Zone of skin (tissue), 1 donor: ENCODE results near the genes WSB2 and SRRM4.

DNA sequence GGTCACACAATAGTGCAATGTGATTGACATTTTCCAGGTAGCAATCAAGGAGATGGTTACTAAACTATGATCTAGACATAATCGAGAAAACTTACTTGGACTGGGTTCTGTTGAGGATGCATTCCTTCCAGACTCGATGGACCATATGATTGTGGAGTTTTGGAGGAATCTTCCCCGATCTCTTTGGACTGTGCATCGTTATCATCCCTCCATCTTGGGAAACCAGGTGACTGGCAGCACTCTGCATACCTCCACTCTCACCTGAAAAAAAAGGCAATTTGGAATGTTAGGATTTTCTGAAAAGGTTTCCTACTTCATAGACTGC is 262.5 kb downstream of the MED13L start:
- RRBS = no CpG with 5 or more reads among the region's 4 CpGs

- RRBS = no CpG with 5 or more reads among the region's 2 CpGs
Observed at GRCh38 chr12:116149004-116149404, 128.5 kb downstream of the MED13L start.

DNA sequence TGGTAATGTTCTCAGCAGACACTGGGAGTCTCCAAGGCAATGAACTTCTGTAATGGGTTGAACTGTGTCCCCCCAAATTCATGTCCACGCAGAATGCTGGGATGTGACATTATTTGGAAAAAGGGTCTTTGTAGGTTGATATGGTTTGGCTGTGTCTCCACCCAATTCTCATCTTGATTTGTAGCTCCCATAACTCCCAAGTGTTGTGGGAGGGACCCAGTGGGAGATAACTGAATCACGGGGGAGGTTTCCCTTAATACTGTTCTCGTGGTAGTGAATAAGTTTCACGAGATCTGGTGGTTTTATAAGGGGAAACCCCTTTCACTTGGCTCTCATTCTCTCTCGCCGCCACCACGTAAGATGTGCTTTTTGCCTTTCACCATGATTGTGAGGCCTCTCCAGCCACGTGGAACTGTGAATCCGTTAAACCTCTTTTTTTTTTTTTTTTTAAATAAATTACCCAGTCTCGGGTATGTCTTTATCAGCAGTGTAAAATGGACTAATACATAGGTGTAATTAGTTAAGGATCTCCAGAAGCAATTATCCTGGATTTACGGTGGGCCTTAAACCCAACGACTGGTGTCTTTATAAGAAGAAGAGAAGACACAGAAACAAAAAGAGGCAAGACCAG is 114.8 kb upstream of the MAP1LC3B2 start:
- RRBS = no CpG with 5 or more reads among the region's 12 CpGs

DNA sequence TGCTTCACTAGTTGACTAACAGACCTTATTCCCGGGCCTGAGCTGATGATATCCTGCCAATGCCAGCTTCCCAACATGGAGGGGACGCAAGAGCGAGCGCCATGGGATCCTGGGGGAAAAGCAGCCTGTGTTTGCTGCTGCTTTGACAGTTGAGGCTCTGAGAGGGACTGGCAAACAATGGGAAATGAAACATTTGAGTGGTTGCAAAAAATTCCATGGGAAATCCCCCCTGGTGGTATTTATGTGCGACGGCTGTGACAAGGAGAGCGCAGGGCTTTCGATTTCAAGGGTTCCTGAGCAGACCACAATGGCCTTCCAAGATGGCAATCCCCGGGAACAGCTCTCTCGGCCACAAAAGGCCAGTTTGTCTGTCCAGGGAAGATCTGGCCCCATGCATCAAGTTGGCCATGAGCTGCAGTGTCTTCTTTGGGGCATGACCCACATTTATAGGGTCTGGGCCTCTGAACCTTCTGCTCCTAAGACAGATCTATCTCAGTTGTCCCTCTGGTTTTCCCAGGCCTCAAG is 21.8 kb upstream of the MAP1LC3B2 start:
- RRBS = 19% methylated on average over 1 of the region's 10 CpGs

GRCh38 chr12:116598937-116599950 is 40.1 kb downstream of the MAP1LC3B2 start:
- RRBS = 2% methylated on average over 5 of the region's 36 CpGs

GRCh38 chr12:116662463-116663404 is 75.1 kb downstream of the SPRING1 start:
- RRBS = no CpG with 5 or more reads among the region's 28 CpGs

- RRBS = 49% methylated on average over 5 of the region's 29 CpGs
Observed at GRCh38 chr12:116717243-116718335, 20.3 kb downstream of the SPRING1 start.

DNA sequence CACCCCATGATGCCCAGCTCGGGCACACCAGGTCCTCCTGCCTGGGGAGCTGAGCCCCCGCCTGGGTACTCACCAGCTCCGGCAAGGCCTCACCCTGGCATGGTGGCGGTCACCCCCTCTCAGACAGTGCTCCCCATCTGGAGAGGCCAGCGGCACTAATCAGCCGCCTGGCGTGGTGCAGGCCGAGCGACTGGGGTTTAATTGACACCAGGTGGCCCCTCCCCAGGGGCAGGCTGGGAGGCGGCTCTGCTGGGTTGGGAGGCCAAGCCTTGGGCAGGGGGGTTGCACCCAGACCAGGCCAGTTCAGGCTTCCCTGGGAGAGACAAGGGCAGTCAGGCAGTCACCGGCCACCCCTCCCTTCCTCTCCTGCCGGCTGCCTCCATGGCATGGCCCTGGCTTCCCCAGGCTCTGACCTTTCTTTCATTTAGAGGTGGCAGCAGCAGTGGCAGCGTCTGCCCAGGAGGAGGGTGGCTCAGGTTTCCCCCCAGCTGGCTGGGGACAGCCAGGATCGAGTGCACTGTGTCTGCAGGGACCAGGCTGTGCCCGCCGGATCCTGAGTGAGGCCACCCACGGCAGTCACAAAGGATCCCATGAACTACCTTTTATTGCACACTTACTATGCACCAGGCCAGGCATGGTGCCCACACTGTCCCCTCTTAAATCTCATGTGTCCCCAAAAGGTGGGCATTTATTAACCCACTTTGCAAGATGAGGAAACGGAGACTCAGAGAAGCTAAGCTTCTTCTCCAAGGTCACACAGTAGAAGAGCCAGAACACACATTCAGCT is 78.2 kb upstream of the NOS1 start:
- RRBS = no CpG with 5 or more reads among the region's 18 CpGs

DNA sequence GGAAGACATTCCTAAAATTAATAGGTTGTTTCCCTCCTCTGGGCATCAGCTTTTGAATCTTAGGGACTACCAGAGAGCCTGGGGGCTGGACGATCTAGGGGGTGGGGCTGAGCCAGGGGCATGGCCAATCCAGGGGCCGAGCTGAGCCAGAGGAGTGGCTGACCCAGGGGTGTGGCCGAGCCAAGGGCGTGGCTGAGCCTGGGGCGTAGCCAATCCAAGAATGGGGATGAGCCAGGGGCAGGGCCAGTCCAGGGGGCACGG is 219.2 kb upstream of the NOS1 start:
- RRBS = no CpG with 5 or more reads among the region's 6 CpGs

- RRBS = 2% methylated on average over 44 of the region's 109 CpGs
Observed at GRCh38 chr12:118060681-118061734, at the start of gene WSB2. Gene WSB2, minus strand, starts transcription at chr12:118061179.

GRCh38 chr12:118137083-118137576 is 1.2 kb downstream of the PEBP1 start:
- RRBS = no CpG with 5 or more reads among the region's 11 CpGs

- RRBS = no CpG with 5 or more reads among the region's 15 CpGs
Observed at GRCh38 chr12:118181264-118181833, 45.4 kb downstream of the PEBP1 start.

DNA sequence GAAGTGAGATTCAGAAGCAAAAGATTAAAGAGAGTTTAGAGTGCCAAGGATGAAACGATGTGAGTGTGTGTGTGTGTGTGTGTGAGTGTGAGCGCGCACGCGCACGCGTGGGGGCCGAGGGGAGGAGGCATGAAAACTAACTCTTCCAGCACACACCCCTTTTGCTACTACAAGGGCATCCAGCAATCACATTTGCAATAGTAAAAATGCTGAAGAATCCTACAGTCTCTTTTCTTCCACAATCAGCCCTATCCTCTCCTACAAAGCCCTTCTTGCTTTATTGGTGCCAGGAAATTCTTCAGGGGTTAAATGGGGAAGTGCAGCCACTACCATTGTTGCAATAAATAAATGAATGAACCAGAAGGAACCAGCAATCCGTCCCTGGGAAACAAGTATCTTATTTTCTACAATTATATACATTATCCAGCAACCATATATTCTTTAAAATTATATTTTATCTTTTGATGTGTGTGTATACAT is 53.0 kb downstream of the PEBP1 start:
- RRBS = no CpG with 5 or more reads among the region's 9 CpGs

GRCh38 chr12:118190342-118190707 is 54.4 kb downstream of the PEBP1 start:
- RRBS = no CpG with 5 or more reads among the region's 10 CpGs

GRCh38 chr12:118201106-118201517 is 65.2 kb downstream of the PEBP1 start:
- RRBS = no CpG with 5 or more reads among the region's 8 CpGs

DNA sequence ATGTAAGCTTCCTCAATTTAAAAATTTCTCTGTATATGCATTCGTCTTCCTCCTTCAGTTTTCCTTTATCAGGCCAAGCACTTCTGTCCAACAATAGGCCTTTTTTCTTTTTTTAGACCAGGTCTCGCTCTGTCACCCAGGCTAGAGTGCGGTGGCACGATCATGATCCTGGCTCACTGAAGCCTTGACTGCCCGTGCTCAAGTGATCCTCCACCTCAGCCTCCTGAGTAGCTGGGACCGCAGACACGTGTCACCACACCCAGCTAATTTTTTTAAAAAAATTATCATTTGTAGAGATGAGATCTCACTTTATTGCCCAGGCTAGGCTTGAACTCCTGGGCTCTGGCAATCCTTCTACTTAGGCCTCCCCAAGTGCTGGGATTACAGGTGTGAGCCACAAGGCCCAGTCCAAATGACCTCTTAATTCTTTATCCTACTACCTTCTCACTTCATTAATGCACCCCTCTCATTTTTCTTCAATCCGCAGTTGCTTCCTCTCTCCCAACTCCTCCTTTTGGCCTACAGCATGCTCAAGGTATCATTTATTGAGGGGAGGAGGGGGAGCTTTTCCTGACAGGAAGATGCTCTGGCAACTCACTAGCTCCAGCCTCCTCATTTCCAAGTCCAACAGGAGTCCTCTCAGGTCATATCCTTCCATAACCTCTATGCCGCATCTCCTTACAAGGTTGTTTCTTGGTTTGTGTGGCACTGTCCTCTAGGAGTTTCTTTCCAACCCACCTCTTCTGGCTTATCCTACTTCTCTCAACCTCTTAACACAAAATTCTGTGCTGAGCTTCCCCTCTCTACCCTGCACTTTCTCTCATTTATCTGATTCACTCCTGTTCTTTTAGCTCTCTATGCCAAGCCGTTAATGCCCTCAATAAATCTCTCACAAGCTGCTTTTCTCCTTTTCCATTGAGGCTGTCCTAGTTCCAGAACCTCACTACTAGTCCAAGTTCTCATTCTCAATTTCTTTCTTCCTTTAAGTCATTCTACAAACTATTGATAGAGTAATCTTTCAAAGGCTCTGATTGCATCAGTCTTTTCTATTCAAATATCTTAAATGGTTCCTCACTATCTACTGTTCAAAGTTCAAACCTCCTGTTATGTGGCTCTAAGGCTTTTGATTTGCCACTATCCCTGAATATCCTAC is 25.4 kb downstream of the TAOK3 start:
- RRBS = no CpG with 5 or more reads among the region's 10 CpGs

DNA sequence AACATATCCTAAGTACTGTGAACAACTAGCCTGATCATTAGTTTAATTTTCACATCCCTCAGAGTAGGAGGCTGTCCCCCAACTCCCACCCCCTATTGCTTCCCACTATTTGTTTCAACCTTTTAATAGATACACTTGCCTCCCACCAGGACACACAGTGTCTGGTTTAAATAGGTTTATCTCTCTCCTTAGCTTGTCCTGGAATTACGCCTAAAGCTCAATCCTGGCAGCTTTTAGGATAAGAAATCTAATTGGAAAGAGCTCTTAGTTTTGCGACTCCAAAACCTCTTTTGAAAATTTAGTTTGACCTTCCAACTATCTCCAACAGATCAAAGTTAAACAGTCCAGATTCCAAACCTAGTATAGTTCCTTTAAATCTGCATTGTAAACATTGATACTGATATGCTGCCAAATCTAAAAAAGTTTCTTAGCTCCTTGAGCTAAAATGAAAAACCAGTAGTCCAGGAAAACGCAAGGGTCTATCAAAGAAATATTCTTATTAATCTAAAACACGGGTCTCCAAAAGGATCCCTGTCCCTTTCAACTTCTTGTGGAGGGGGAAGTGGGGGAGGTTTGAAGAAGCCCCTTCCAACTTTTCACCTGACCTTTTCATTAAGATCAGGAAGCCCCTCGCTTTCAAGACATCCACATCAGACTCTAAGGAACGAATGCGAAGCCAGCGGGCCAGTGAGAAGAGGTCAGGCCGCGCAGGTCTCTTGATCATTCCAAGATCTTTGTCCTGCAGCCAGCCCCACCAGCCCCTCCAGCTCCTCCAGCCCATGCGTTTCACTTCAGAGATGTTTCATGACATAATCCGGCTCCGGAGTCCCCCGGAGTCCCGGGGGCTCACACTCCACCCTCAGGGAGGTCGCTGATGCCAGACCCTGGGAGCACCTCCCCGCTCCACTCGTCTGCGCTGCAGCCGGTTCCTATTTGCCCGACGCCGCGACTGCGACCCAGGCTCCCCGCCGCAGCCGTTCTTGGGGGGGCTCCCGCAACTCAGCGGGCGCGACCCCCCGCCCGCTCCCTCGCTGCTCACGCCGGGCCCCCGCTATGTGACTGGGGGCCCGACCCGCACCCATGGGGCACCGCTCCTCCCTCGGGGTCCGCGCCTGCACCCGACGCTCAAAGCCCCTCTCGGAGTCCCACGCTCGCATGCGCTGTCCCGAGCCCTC is 1.6 kb downstream of the TAOK3 start:
- RRBS = 1% methylated on average over 18 of the region's 51 CpGs

GRCh38 chr12:118383810-118384258 is 7.5 kb downstream of the SUDS3 start:
- RRBS = no CpG with 5 or more reads among the region's 1 CpG

DNA sequence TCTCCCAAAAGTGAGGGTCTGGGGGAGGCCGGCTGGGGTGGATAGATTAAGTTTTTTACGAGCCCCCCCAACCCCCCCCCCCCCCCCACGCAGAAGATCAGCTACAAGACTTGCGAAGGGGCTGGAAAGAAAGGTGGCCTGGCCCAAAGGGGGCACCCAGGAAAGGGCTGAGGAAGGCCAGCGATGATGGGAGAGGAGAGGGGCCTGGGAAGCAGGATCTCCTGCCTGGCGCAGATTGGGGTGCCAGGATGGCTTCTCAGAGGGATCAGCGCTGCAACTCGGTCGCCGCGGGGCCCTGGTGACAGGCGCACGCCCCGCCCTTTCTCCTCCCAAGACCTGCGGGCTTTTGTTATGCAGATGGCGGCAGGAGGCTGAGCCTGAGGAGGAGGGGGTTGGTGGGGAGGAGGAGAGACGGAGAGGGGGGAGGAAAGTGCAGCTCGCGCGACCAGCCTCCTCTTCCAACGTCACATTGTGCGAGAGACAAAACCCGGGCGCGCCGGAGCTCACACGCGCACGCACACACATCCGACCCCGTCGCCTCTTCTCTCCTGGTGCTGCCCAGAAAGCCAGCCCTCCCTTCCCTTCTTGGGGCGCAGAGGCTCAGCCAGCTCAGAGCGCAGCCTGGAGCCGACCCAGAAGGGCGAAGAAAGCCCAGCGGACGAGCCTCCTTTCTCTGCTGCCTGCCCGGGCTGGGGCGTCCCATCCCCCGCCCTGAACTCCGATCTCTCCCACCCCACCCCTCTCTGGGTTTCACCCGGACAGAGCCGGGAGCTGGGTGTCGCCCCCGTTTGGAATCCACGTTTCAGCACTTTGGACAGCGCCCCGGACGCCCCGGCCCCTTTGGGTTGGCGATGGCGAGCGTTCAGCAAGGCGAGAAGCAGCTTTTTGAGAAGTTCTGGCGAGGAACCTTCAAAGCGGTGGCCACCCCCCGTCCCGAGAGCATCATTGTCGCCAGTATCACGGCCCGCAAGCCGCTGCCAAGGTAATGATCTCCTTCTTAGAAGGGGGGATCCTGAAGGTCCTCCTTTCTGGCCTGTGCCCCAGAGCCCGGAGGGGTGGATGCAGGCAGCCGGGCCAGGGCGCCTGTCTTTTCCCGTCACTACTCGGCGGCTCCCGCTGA is at the start of gene SRRM4:
Gene SRRM4 (plus strand): TSS at position 510 of the 1,120 bp plus-strand sequence.
- RRBS = 3% methylated on average over 11 of the region's 70 CpGs